ReNcell CX (cell line): Measurements from ENCODE around the gene PTGR1.

DNA sequence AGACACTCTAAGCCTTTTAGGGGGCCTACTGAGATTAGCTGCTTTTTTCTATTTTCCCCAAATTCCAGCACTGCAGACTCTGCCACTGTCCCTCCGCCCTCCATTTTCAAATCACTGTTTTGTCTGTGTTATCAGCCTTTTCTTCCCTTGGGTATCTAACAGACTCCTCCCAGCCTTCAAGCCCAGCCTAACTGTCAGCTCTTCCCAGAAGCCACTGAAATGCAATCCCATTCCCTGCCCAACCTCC, 39.5 kb downstream of the TXNDC8 start:
- PRO-cap: no peak

- PRO-cap: no peak
Measured at GRCh38 chr9:110392244-110392525, 54.5 kb upstream of the TXNDC8 start.

GRCh38 chr9:110477968-110478532, 101.5 kb downstream of the SVEP1 start:
- PRO-cap: no peak

GRCh38 chr9:110744578-110744874, 75.9 kb downstream of the MUSK start:
- PRO-cap: no peak

DNA sequence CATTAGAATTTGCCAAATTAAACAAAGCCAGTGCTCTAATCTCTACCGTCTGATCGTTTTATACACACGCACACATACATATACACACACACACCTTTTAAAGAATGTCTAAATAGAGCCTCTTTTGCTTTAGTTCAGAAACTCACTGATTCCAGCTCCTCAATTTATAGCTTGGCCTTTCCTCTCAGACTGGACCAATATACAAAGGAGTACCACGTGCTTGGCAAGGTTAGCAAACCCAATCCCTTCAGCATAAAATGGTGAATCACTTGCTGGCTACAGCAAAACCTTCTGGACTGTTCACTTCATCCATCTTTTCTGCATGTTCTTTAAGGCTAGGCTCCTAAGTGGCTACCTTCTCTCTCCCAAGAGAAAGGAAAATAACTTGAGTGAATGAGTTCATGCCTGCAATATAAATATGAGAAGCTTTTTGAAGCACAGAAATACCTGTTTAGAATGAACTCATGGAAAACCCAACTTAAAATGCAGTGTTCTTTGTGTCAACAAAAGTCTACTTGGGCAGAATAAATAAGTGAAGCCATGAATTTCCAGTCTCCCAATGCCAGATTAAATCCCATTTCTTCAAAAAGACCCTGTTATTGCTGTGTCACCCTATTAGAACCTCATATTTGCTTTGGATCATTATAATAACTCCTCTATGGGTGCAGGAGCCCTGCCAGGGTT, 109.6 kb downstream of the LPAR1 start:
- PRO-cap: no peak

- PRO-cap: no peak
Measured at GRCh38 chr9:111036866-111037165, 1.5 kb downstream of the LPAR1 start.

DNA sequence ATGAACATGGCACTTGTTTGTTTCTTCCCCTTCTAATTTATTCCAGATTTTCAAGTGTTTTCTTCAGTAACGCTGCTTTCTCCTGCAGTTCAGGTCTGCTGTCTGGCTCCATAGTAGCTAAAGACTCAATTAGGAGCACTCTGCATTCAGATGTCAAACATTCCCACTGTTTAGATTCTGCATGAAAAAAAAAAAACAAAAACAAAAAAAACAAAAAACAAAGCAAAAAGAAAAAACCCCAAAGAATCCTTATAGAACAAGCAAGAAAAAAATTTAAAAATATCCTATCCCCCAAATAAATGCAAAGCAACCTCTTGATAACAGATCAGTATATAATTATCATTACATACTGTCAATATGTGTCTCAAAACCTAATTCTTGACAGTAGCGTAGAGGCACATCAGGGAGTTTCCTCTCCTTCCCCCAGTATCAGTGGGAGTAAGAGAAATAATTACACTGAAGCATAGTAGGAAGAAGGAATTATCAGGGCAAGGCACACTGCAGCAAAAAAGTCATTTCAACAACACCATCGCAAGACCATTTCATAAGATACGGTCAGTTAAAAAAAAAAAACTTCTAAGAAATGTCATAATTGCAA, 32.1 kb upstream of the OR2K2 start:
- PRO-cap: no peak

- PRO-cap: no peak
Measured at GRCh38 chr9:111421539-111422672, 62.3 kb downstream of the ECPAS start.

- PRO-cap: no peak
Measured at GRCh38 chr9:111423643-111424482, 60.3 kb downstream of the ECPAS start.

- PRO-cap: no peak
Measured at GRCh38 chr9:111436866-111437454, 47.2 kb downstream of the ECPAS start.

- PRO-cap: no peak
Measured at GRCh38 chr9:111526009-111526224, 938 bp downstream of the ZNF483 start.

DNA sequence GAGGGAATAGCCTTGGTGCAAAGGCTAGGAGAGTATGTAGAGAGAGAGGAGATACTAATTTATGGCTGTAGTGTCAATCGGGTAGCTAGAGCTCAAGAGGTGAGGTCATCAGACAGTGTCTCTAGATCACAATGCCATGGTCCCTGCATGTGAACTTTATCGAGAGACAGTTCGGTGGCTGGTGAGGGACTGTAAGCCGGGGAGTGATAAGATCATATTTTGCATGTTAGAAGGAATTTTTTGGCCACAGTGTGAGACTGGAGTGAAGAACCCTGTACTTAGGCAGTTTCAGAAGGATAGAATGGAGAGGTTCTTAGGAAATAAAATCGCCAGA, 1.2 kb downstream of the ZNF483 start:
- PRO-cap: no peak

DNA sequence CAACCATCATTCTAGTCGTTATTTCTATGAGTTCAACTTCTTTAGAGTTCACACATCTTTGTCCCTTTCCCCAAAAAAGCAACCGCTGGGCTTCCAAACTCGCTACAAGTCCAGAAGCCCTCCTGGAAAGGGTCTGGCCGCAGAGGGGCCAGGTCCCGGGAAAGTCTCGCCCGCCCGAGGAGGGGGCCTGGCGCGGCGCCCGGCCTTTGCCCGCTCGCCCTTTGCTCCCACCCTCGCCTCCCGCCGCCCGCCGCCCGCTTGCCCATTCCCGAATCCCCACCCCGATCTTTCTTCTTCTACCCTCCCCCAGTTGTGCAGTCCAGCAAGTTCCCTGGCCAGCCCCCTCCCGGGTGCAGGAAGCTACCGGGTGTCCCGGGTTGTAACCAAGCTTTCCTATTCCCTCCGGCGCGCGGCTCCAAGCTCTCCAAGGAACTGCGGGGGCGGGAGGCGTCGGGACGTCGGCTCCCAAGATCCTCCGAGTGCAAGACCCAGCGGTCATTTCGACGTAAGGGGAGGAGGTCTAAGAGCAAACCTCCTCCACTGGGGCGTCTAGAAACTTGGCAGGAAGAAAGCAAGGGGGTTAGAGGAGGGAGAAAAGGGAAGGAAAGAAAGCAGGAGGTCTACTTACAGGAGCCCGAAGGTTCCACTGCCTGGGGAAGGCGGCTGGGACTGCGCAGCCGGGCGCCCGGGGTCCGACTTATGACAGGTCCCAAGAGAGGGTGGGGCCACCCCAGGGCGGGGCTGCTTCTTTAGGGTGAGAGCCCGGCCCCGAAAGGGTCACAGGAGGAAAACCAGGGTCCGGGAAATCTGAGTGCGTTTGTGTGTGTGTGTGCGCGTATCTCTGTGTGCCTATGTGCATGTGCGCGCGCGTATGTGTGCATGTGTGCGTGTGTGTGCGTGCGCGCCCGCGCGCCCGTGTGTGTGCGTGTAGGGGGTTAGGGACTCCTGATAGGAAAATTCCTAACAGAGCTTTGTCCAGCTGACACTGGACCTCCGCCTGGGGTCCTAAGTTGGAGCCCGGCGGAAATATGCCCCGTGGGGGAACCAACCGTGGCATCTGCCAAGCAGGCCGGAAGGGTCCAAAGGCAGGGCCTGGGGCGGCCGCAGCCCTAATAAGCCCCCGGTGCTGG, at the start of gene PTGR1:
PTGR1 (minus strand) TSS at position 673 of the 1,130 bp plus-strand sequence.
- PRO-cap: bidirectional peak, plus-strand start at position 503 of the sequence, minus-strand start at position 428 of the sequence; bidirectional peak, plus-strand start at position 760 of the sequence, minus-strand start at position 667 of the sequence

- PRO-cap: no peak
Measured at GRCh38 chr9:111760119-111760416, 34.7 kb downstream of the SHOC1 start.

DNA sequence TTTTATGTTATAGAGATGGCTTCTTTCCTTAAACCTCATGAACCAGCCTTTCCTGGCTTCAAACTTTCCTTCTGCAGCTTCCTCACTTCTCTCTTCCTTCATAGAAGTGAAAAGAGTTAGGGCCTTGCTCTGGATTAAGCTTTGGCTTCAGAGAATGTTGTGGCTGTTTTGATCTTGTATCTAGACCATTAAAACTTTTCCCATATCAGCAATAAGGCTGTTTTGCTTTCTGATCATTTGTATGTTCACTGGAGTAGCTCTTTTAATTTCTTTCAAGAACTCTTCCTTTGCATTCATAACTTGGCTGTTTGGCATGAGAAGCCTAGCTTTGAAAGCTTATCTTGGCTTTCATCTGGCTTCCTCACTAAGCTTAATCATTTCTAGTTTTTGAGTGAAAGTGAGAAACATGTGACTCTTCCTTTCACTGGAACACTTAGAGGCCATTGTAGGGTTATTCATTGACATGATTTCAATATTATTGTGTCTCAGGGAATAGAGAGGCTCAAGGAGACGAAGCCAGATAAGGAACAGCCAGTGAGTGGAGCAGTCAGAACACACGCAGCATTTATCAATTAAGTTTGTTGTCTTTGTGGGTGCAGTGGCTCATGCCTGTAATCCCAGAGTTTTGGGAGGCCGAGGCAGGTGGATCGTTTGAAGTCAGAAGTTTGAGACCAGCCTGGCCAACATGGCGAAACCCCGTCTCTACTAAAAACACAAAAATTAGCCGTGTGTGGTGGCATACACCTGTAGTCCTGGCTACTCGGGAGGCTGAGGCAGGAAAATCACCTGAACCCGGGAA, 98.2 kb downstream of the UGCG start:
- PRO-cap: no peak

DNA sequence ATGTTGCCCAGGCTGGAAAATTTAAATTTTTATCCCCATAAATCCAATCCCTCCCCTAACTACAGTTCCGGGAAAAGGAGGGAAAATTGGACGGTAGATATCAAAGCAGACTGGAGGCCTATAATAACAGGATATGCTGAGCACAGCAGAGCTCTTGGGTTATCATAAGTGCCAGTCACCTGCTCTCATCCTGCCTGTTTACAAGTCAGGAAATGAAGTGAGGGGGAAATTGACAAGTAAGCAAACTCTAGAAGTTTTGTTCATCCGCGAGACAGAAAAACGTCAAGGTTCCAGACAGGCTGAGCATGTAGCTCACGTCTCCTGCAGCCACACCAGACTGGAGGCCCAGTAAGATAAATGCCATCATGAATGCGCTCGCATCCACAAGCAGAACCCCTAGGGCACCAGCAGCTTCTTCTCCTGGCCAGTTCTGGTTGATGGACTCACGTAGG, 105.9 kb downstream of the UGCG start:
- PRO-cap: no peak

DNA sequence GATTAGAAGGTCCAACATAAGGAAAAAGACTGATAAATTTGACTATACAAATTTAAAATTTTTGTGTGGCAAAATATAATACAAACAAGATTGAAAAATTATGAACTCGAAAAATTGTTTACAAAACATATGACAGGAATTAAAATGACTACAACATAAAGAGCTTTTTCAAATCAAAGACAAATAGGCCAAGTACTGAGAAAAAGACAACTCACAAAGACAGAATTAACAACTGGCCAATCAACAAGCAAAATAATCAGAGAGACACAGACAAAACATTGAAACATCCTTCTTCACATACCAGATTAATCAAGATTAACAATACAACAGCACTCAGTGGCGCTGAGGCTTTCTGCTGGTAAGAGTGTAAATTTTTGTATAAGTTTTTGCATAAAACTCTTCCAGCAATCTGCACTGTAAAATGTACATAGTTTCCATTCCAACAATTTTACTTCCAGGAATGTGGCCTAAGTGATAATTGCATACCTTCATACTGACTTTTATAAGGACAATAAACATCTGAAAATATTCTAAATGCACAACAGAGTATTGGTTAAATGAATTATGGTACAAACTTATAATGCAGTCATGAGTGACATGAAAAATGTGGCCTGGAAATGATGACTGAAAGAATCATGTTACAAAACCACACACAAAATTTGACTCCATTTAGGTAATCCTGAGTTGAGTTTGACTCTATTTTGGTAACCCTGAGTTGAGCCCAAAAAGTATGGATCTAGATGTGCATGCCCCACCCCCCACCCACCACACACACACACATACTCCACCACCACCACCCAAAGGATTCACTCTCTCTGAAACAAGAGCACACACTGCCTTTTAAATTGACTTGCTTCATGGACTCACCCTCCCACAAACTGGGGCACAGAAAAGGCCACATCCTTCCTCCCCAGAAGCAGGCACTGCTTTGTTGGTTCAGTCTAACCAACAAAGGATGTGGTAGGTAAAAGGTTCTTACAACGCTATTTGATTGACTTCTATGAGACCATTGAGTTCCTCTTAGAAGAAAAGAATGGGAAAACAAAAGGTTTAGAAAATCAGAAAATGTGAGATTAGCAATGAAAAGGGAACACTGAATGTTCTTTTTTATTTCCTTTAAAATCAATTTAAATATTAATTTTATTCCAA, 137.7 kb downstream of the SUSD1 start:
- PRO-cap: no peak

DNA sequence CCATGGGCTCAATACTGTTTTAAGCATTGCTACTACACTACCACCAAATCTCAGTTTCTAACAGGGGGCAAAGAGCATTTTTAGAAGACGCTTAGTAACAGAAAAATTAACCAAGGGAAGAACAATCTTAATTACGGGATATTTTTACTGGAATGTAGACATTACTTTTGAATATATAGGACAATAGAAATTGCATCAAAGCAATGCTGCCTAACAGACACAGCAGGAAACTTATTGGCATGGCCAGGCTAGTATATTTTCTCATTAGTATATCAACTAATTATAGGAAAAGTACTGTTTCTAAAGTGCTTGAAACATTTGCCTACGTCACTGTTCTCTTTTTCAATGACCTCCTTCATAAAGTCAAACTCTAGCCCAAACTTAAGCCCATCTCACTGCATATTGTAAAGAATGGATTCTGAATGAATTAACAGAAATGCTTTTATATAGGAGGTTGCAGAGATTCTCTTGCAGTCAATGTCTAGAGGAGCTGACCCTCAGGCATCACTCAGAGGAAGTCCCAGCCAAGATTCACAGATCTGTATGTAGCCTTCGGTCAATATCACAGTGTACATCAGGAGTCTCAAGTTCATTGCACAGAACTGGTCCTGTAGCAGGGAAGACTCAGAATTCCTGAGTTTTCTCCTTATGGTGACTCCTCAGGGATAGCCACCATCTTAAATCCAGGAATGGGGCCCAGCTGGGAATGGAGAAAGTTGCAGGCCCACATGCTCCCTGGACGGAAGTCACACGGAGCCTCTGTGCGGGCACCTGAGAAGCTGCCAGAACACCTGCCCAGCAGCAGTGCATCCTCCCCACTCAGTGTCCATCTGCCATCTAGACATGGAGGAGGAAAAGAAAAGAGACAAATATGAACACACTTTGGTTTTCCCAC, 134.2 kb downstream of the SUSD1 start:
- PRO-cap: unidirectional peak, plus-strand start at position 477 of the sequence

DNA sequence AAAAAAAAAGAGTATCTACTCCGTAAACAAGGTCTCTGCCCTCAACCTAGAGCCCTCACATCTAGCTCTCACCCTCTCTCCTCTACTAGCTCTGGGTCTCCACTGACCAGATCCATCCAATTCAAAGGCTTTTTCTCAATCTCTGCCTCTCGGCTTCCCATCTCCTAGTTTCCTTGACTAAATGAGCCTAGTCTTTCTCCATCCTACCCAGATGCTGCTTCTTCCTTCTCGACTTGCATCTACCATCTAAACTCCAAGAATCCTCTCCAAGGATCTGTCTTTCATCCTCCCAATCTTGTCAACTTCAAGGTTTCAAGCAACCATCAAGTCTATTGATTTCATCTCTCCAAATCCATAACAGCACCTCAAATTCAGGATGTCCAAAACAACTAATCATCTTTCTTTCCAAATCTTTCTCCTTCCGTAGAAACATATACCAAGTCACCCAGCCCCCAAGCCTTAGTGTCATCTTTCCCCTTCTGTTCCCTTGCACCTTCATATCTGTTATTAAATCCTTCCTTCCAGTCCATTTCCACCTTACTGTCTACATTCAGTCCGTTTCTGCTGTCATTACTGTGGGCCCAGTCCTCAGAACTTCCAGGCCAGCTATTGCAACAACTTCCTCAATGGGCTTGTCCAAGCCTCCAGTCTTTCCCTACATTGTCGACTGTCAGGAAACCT, 2.8 kb downstream of the SUSD1 start:
- PRO-cap: no peak

DNA sequence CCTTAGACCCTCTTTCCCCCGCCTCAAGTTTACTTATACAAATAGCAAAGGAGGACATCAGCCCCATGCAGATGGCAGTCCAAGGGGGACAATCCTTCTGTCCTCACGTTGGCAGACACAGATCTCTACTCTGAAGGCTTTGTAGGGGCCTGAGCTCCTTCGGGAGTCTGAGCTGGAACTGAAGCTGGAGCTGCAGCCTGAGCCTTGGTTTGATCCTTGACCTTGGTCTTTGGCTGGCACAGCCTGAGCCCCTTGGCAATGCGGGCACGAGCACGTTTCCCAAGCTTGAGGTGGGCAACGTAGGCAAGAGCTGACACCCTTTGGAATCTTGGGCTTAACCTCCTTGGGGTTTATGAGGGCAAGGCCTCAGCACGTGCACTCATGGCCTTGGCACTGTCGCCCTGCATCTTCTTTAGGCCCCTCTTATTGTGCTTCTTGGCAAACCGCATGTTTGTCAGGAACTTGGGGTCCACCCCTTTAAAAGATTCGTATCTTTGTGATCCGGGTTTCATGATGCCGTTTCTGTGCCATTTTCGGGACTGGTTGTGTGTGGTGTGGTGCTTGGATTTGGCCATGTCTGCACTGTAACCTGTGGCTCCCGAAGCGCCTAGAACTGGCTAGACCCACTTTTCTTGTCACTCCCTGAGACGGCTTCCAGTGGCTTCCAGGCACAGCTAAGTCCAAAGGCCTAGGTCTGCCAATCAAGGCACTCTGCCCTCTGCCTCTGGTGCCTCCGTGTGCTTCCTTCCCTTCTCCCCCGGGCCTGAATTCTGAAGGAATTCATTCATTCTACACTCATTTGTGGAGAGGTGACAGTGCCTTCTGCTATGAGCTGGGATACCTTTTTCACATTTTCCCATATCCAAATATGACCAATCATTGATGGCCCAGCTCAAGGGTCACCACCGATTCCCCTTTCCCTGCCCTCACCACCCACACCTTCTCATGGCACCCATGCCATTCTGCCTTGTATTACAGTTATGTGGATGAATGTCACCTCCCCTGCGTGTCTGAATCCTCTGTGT, 1.4 kb downstream of the SUSD1 start:
- PRO-cap: no peak